ENCODE measurements around the genes TNPO3 and CPA2.

GRCh38 chr7:128836446-128837470 lies 6.6 kb downstream of the FLNC start:
- PRO-cap, 7 experiments = no peak in any of the 7 experiments

DNA sequence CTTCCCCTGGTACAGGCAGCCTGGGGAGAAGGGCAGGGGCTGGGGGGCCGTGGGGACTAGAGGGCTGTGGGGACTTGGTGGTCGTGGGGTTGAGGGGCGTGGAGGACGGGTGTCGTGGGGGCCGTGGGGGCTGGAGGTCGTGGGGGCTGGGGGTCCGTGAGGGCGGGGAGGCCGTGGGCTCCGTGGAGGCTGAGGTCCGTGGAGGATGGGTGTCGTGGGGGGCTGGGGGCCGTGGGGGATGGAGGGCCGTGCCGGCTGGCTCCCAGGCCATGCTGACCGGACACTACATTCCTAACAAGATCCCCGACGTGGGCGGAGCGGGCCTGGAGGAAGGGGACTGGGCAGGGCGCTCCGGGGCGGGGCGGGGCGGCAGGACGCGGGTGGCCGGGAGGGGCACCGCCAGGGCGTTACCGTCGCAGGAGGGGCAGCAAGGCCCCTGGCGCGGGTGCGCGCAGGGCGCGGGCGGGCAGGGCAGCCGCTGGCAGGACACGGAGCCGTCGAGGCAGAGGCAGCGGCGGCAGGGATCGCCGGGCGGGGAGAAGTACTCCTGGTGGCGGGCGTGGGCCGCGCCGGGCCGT lies 19.9 kb downstream of the KCP start:
- PRO-cap, 7 experiments = no peak in any of the 7 experiments

DNA sequence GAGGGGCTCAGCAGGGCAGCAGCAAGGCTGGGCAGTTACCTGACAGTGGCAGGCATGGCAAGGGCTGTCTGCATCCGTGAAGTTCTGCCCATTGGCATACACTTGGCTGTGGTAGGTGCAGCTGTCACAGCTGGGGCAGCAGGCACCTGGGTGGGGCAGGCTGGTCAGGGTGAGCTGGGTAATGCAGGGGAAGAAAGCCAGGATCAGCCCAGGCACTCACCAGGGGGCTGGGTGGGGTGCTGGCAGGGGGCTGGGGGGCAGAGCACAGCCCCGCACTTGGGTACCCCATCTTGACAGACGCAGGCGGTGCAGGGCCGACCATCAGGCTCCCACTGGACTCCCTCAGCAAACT lies 17.9 kb downstream of the KCP start:
- PRO-cap, 7 experiments = no peak in any of the 7 experiments

DNA sequence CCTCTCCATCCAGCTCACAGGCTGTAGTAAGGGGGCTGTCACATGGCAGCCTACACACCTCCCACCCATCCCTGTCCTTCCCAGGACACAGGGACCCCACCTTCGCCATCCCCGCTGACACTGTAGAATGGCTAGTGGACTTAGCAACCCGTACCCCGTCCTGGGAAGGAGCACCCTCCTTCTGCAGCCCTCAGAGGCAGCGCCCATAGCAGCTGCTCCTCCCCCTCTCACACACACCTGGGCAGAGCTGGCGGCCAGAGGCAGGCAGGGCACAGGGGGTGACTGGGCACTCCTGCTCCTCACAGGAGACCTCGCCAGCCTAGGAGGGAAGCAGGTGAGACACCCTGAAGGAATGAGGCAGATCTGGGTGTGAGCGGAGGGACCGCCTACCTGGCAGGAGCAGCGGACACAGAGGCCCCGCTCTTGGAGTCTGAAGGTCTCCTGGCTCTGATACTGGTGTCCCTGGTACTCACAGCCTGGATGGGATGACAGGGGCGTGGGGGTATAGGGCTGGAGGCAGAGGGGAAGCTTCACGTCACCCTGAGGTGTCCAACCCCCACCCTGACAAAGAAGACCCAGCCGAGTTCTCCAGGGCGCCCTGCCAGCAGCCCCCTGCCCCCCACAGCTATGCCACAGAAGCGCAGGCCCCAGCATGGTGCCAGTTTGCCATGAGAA lies 17.4 kb downstream of the KCP start:
- PRO-cap, 7 experiments = no peak in any of the 7 experiments

GRCh38 chr7:128909622-128910570 lies 613 bp downstream of the KCP start:
- PRO-cap, 7 experiments = no peak in any of the 7 experiments

- PRO-cap, 7 experiments = peak in 7 of 7 experiments; most common plus-strand start chr7:129055226 (in 7); most common minus-strand start chr7:129054880 (in 7)
Measured at GRCh38 chr7:129054361-129055438, at the start of gene TNPO3. TNPO3 (minus strand) TSS chr7:129055111.

GRCh38 chr7:129110584-129111223 lies 33.8 kb upstream of the TSPAN33 start:
- PRO-cap, 7 experiments = no peak in any of the 7 experiments

DNA sequence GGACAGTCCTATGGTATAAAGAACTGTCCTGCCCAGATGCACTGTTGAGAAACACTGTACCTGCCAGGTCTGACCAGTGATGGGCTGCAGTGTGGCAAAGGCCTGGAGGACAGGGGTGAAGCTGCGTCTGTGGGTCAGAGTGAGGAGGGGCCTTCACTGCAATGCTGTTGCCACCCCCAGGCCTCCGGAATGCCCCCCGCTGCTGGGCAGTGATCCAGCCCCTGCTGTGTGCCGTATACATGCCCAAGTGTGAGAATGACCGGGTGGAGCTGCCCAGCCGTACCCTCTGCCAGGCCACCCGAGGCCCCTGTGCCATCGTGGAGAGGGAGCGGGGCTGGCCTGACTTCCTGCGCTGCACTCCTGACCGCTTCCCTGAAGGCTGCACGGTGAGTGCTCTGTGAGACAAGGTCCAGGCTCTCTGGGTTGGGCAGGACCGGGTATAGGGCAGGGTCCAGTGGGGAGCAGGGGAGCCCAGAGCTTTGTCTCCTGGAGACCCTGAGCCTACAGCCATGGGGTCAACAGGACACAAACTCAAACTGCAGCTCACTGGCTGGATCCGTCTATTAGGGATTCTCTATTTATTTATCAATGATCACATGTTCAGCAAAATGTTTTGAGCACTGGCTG lies 14.9 kb downstream of the SMO start:
- PRO-cap, 7 experiments = no peak in any of the 7 experiments

DNA sequence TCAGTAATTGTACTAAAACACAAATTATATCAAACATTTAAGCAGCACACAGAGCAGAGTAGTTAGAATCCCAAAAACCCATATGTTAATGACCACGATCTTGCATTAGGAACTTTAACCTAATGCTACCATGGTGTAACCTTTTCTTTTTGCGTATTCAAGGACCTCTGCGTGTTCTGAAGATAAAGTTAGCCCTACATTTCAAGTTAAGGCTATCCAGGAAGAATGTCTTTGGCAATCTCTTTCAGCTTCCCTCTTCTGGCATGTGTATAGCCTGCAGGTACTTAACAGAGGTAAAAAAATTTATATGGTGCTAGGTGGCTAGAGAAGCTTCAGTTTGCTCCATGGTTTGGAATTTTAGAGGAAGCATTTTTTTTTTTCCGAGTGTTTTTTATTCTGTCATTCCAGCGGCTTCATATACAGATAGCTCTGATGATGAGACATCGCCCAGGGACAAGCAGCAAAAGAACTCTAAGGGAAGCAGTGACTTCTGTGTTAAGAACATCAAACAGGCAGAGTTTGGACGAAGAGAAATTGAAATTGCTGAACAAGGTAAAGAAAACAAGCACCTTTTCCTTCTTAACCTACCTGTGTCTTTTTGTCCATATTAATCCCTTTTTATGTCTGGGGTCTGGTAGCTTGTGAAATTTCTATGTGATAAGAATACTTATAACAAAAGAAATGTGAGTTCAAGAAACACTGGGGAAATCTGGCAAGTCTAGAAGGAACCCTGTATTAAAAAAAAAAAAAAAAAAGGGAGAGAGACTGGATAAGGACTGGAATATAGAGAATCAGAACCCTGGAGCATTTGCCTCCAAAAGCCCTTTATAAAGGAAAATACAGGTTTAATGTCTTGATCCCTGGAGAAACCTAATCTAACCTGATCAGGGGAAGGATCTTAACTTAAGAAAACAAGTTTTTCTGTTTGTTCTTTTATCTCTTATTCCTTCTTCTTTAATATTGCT lies 45.3 kb upstream of the STRIP2 start:
- PRO-cap, 7 experiments = no peak in any of the 7 experiments

- PRO-cap, 7 experiments = no peak in any of the 7 experiments
Measured at GRCh38 chr7:129427516-129427989, 6.7 kb upstream of the STRIP2 start.

DNA sequence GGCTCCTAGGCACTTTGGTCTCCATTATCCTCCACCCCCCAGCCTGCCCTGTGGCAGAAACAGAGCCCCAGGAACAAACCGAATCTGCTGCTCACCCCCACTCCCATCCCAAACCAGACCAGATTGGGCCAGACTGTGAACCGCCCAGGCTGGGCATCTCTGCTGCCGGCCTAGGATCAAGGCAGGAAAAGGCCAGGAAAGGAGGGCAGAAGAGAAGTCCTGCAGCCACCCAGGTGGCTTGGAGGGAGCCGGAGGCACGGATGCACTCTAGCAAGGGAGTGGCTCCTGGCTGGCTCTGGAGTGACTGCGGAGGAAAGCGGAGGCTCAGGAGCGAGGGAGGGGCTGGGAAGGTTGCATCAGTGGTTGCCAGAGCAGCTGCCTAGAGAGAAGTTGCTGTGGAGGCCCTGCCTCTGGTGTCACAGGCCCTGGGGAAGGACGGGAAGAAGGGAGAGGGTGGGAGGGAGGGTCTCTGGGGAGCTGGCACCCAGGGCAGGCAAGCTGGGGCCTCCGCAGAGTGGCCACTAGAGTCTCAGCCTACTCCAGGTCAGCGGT lies 164.0 kb downstream of the NRF1 start:
- PRO-cap, 7 experiments = no peak in any of the 7 experiments

DNA sequence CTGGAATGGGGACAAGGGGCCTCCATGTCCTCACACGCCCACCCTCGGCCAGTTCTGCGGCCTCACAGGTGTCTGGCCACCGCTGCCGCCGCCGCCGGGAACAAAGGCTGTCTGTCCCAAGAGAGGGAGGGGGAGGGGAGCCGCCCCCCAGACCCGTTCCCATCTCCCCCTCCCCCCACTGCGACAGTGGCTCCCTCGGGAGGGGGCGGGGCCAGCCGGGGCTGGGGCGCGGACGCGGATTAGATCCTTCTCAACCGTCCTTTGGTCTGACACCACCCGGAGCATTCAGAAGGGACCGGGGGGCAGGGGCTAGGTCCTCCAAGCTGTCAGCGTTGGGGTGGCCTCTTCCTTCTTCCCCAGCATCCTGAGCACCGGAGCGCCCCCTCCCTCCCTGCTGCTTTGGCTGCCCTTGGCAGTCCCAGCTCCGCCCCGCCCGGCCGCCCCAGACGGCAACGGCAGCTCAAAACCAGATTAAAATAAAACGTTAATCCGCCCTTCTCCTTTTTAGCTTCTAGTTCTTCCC lies 169.3 kb downstream of the NRF1 start:
- PRO-cap, 7 experiments = no peak in any of the 7 experiments

GRCh38 chr7:129833225-129834314 lies 119.2 kb downstream of the UBE2H start:
- PRO-cap, 7 experiments = no peak in any of the 7 experiments

DNA sequence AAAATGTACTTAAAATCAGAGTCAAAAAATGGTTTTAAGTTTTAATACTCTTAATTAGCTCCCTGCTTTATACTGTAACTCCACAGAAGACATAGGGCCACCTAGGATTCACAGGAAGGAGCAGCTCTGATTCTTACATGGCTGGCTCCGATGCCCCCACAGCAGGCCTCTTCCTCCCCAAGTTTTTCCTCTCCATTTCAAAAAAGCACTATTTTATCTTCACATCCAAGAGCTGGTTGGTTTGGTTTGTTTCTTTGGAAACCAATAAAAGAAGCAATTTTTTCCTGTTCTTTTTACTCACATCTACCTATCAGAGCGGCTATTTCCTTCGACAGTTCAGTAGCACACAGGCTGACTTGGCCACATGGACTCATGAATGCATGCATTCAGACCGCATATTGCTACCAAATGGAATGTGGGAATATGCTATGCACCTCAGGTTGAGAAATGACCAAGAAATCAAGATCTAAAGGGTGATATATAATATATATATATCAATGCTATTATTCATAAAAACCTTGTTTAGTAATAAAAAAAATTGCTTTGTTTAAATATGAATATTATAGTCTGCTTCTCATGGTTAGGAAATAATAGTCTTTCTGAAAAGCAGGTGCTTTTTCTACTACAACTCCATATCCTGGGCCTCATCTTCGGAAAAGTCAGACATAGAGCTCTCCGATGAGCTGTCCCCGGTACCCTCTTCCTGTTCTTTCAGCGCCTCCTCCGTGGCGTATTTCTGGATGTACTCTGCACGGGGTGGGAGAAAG lies 118.3 kb downstream of the UBE2H start:
- PRO-cap, 7 experiments = no peak in any of the 7 experiments

DNA sequence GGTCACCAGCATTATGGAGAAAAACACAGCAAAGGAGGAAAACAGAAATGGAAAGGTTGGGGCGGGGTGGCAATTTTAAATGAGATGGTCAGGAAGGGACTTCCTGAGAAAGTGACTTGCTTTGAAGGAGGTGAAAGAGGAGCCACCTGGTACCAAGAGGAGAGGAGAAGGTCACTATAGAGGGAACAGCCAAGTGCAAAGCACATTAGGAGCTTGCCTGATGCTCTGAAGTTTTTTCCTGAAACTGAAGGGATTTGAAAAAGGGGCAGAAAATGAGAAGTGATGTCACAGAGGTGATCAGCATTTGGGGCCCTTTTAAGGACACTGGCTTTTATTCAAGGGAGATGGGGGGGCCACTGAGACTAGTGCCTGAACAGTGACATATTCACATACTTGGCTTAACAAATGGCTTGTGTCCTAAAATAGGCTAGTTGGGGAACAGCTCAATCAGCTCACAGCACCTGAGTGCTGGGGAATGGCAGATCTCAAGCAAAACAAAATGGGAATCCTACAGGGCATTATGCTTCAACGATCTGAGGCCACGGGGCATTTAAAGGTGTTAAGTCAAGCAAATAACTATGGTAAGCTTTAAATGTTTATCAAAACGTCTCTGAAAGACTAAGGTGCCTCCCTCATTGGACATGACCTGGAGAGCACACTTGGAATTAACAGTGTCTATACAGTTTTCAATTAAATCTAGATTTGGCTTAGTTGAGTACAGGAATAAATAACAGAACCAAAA lies 90.1 kb downstream of the UBE2H start:
- PRO-cap, 7 experiments = no peak in any of the 7 experiments

DNA sequence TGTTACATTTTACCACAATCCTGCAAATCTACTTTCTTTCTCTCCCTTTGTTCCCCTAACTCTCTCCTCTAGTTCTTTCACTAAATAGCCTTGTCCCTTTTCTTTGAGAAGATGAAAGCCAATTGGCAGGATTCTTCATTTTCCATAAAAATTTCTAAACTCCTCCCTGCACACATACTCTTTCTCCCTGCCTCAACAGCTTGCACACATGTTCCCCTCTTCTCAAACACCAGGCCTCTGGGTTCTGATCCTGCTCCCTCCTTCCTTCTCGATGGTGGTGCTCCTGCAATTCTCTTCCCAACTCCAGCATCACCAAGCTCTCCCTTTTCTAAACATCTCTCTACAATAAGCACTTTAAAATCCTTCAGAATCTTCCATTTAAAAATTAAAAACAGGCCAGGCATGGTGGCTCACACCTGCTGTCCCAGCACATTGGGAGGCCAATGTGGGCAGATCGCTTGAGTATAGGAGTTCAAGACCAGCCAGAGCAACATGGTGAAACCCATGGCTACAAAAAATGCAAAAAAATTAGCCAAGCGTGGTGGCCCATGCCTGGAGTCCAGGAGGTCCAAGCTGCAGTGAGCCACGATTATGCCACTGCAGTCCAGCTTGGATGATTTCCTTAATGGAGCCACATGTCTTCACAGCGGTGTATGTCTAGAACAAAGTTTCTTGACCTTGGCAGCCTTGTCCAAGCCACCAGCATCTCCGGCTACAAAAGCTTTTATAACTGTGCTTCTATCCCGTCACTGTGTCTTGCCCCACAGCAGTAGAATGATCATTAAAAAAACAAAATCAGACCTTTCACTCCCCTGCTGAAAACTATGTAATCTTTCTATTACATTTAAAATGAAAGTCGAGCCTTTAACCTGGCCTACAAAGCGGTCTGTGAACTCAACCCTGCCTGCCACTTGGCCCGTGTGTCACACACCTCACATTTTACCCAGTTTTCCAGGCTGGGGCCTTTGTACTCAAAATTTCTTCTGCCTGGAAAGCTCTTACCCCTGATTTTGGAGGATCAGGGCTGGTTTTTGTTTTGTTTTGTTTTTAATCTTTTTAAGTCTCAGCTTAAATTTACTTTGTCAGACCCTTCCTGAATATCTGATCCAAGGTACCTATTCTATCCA lies 82.5 kb downstream of the UBE2H start:
- PRO-cap, 7 experiments = no peak in any of the 7 experiments

DNA sequence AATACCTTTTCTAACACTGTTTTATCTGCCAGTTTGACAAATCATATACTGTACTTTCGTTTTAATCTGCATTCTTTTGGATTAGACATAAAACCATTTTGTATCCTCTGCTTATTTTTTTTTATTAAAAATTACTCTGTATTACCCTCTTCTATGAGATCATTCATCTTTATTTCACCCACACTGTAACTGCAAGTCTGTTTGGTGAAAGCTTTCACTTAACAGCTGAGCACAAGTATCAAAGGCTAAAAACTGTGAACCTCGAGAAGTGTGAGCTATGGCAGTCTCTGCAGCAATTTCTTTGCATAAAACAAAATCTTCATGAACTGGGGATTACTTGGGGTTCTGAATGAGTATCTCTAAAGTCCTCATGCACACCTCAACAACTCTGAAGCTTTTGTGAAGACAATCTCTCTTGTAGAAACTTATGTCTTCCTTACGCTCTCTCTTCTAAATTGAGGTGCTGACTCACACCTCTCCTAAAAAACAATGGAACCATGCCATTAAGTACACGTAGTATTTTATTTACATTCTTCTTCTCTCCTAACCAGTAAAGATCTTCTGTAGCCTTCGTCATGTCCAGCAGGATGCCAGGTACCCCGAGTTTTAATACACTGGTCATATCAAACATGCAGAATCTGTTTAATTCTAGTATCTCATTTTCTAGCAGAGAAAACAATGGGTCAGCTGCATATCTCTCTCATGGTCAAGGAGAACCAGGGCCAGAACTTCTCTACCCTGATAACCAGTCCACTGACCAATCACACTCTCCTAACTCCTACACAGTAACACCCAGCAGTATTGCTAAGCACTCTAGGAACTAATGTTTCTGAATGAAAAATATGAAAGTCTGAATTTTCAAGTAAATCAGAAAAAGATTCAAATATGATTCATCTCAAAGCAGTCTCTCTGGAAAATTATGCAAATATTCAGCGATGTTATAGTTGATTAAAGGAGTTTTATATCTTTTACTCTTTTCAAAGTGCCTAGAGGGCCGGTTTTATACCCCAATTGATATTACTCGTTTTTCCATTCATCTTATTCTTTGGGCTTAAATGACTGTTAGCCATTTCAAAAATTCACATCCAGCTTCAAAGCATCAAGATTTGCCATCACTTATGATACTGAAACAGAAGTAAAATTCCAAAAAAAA lies 76.8 kb downstream of the UBE2H start:
- PRO-cap, 7 experiments = no peak in any of the 7 experiments

- PRO-cap, 7 experiments = no peak in any of the 7 experiments
Measured at GRCh38 chr7:130095624-130096092, 25.3 kb downstream of the KLHDC10 start.

- PRO-cap, 7 experiments = no peak in any of the 7 experiments
Measured at GRCh38 chr7:130266430-130267030, at the start of gene CPA2. CPA2 (plus strand) TSS chr7:130266863.

- PRO-cap, 7 experiments = no peak in any of the 7 experiments
Measured at GRCh38 chr7:130344485-130344774, 186 bp upstream of the CPA5 start.

Measured in T-cell (primary cell).